Temporal lobe (tissue), 2 donors: ENCODE measurements around a stretch of chr11.

DNA sequence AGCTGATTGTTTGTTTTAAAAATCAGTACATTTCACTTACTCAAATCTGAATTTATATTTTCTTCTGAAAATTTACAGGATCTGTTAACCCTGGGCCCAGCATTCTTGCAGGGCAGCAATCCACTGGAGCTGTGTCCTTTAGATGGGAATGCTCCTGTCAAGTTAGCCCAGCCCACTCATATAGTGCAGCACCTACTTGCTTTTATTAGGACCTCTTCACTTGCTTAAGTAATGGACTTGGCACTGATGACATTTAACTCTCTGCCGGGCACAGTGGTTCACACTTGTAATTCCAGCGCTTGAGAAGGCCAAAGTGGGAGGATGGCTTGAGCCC, 89.6 kb downstream of the HSD17B12 start:
- RAMPAGE, long total RNA, result no peak

DNA sequence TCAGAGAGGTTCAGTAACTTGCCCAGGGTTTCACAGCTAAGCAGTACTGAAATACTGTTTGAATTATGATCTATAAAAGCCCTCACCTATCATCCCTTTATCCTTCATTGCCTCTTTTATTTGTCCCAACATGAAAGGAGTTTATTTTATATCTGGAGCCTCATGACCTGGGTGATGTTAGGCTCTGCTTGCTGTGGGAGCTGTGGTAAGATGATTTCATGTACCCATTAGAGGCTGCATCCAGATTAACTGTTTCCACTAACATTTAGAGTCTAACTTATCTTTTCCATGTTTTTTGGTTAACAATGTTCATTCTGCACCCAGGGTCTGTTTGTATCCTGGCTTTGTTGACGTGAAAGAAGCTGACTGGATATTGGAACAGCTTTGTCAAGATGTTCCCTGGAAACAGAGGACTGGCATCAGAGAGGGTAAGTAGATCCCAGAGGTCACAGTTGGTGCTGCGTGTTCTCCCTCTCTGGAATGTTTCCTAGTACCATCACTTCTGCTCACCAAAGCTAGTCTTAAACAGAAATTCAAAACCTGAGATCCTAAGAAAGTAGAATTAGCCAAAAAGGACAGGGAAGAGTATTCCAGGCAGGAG, 8.9 kb downstream of the ALKBH3 start:
- RAMPAGE, long total RNA, result no peak

DNA sequence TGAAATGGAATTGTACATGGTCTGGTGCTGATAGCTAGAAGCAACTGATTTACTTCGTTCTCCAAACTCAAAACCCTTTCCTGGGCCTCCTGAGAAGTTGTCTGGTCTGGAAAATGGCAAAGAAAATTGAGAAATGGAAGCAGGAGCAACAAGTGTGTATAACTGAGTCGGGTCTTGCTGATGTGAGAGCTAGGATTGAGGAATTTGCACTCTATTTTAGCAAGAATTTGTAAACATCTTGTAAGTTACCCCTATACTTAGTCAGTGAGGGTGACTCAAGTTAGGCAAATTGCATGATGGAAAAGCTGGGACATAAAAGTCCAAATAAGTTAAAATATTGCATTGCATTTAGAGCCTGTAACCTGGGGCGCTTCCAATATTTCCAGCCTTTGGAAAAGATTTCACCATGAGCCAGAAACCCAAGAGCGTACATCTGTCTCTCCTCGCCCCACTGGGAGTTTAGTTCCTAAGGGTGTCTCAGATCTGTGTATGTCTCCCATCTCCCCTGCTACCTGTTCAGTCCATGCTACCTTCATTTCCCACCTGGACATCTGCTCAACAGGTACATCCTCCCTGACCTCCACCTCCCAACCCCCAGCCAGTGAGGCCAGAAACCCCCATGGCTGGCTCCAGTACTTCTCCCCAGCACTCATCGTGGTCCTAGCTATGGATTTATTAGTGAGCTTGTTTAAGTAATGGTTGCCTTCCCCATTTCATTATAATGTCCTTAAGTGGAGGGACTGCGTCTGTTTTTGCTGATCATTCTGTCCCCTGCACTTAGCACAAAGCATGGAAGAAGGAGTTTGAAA, 36.9 kb upstream of the ACCSL start:
- RAMPAGE, long total RNA, result no peak

GRCh38 chr11:44245554-44246226, 64.2 kb downstream of the ALX4 start:
- RAMPAGE, long total RNA, result no peak

DNA sequence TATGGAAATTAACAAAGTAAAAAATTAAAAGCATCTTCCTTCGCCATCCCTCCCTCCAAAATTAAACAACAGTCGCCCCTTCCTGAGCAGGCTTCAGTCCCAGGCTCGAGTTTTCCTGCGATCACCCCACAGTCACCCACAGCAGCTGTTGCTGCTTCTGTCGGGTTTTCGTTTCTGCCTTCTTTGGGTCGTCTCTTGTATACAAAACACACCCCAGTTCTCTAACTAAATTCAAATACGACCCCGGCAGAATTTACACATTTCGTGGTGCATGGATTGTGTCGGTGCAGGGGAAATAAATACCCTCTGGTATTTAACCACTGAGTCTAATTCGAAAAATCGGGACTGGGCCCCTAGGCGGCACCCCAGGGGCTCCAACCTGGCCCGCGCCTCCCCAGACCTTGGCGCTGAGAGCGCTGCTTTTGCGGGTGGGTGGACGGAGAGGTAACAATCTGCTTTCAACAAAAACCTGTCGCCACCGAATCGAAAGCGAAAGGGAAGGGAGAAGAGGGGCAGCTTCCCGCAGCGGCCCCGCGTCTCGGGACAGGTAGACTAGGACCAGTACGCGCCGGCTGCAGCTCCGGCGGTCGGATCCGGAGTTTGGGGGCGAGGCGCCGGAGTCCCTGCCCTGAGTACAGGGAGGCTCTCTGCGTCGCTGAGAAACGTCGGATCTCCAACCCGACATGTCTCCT, 4.4 kb downstream of the ALX4 start:
- RAMPAGE, long total RNA, result no peak

DNA sequence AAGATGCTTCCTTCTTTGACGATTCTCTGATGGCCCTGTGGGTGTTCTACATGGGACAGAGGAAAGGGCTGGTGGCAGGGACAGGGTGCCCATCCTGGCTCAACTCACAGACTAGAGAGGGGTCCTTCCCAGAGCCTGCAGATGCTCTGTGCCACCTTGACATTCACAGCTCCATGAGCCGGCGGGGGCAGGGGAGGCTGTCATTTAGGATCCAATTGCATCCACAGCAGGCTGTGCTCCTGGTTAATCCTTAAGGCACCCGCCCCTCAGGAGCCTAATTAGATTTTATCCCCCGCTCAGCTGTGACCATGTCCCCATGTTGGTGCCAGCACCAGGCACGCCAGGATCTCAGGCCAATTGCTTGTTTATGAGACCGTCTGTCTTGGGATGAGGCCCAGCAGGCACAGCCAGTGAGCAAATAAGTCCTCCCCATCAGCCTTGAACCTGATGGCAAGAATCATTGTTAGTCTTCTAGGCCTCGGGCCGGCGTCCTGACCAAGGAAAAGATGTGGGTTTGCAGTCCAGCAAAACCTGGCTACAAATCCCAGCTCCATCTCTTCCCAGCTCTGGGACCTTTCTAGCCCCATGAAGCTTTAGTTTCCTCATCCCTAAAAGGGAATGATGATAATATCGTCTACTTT, 57.5 kb downstream of the TP53I11 start:
- RAMPAGE, long total RNA, result no peak

GRCh38 chr11:44910926-44911845, 39.5 kb downstream of the TP53I11 start:
- RAMPAGE, long total RNA, result no peak

DNA sequence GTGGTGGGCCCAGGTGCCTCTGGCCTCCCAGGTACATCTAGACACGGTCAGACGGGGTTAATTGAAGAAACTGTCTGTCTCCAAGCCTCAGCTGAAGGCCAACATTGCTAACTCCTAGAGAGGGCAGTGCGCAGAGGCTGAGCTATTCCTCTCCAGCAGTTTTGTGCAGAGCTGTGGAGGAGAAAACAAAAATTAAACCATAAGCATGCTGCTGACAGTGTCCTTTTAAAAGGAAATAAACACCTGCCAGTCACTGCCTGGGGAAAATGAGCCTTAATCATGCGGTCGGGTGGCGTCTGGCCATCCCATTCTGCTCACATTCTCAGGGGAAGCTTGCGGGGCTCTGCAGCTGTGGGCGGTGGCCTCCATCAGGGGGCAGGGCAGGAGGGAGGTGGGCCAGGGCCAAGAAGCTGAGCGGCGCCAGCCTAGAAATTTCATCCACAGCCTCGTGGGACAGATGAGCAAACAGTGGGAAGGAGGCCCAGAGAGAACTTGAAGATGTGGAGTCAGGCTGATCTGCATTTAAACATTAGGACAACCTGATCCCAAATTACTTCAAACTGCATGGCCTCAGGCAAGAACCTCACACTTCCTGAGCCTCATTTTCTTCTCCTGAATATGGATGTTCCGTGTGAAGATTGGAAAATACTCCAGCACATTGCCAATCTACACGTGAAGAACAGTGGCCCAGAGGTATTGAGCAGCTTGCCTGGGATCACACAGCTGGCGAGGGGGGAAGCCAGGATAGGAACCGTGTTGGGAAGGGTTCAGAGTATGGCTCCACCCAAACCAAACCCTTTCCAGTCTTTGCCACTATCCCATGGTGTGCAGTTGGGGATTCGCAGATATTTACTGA, 71.1 kb upstream of the TP53I11 start:
- RAMPAGE, long total RNA, result no peak

- RAMPAGE, long total RNA, result no peak
Measured at GRCh38 chr11:45253648-45254219, 32.4 kb downstream of the SYT13 start.

GRCh38 chr11:45390212-45390880, 104.2 kb upstream of the SYT13 start:
- RAMPAGE, long total RNA, result no peak

DNA sequence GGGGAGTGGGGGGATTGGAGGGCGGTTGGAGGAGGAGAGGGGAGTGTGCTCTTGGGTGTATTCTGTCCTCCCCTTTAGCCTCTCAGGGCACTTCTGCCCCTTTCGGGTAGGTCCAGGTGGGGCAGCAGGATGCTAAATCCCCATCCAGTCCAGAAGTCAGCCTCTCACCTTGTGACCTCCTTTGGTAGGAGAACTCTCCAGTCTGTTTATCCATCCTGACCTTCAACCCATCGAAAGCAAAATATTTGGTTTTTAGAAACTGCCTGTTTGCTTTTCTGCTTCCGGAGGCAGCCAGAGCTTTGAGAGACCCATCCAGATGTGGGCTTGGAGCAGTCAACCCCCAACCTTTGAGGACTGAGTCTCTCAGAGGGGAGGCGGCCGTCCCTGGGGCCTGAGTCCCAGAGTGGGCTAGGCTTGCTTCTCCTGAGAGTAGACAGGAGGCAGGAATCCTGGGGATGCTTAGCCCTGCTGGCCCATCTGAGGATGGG, 105.2 kb upstream of the SYT13 start:
- RAMPAGE, long total RNA, result no peak

- RAMPAGE, long total RNA, result no peak
Measured at GRCh38 chr11:45737065-45737496, 67.9 kb upstream of the SLC35C1 start.

- RAMPAGE, long total RNA, result no peak
Measured at GRCh38 chr11:45857966-45859059, 11.0 kb downstream of the CRY2 start.

GRCh38 chr11:45904154-45905212, 2.6 kb downstream of the FREY1 start:
- RAMPAGE, long total RNA, result no peak

GRCh38 chr11:46097295-46098182, 23.7 kb downstream of the PHF21A start:
- RAMPAGE, long total RNA, result no peak

- RAMPAGE, long total RNA, result no peak
Measured at GRCh38 chr11:46216088-46216553, 61.3 kb upstream of the CREB3L1 start.

DNA sequence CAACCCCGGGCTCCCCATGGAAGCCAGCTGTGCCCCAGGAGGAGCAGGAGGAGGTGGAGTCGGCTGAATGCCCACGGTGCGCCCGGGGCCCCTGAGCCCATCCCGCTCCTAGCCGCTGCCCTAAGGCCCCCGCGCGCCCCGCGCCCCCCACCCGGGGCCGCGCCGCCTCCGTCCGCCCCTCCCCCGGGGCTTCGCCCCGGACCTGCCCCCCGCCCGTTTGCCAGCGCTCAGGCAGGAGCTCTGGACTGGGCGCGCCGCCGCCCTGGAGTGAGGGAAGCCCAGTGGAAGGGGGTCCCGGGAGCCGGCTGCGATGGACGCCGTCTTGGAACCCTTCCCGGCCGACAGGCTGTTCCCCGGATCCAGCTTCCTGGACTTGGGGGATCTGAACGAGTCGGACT, 339 bp downstream of the CREB3L1 start:
- RAMPAGE, long total RNA, result no peak

DNA sequence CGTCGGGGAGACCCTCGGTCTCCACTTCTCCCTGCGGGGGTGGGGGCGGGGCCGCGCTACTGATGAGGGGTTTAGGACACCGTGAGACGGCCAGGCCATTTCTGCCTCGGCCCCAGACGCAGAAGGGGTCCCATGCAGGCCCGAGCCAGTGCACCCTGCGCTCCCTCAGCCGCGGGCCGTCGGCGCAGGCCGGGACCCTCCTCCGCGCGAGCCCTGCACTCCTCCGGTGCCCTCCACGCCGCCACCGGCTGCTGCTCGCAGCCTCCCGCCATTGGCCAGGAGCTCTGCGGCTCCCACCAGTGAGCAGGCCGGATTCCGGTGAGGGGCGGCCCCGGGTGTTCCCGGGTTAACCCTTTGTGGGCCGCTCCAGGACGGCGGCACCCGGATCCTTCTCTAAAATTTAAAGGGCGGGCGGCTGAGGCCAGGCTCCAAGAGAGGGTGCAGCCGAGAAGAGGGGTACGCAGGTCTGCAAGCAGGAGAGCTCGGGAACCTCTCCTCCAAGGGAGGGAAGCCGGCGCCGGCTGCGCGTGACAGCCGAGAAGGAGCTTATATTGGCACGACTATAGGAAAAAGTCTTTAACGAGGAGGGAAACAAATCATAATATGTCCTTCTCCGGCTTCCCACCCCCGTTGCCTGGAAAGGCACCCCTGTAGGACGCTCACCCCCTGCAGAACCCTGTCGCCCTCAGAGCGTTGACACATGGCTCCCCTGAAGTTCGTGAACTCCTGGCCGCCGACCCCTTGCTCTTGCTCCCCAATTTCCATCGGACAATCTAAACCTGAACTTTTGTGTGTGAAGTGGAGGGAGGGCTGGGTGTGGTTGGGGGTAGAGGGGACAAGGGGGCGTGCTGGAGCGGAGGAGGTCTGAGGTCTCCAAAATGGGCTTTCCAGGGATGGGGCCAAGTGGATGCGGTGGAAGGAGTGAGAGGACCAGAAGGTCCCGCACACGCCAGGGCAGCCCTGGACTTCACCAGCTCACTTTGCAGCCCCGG, 18.2 kb downstream of the CREB3L1 start:
- RAMPAGE, long total RNA, result no peak

DNA sequence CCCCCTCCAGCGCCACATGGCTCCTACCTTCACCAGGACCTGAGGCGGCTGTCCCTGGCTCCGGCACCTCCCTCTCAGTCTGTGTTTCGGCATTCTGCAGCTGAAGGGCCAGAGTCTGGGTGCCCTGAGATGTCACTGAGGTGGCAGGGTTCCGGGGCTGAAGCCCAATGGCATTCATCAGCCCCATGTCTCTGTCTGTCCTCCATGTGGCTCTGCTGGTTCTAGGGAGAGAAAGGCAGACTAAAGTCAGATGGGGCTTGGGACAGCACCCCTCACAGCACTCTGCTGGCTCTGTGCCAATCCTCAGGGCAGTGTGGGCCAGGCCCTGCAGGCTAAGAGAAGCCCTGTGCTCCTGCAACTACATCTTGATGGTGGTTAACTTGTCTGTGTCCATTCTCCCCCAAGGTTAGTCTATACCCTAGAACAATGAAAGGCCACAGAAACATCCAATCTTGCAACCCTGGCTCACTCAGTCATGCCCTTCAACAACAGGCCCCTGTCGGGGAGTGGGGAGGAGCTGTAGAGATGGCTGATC, 17.0 kb upstream of the CHRM4 start:
- RAMPAGE, long total RNA, result no peak

DNA sequence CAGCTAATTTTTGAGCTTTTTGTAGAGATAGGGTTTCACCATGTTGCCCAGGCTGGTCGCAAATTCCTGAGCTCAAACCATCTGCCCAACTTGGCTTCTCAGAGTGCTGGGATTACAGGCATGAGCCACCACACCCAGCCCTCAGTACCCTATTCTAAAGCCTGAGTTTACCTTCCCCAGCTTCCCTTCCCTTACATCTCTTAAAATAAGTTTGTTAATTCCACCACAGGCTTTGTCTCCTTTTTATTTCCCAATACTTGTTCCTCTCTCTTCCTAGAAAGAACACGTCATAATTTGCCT, 59.0 kb downstream of the AMBRA1 start:
- RAMPAGE, long total RNA, result no peak